Kidney epithelial cell (primary cell): ENCODE data around the genes CDADC1 and SERPINE3.

DNA sequence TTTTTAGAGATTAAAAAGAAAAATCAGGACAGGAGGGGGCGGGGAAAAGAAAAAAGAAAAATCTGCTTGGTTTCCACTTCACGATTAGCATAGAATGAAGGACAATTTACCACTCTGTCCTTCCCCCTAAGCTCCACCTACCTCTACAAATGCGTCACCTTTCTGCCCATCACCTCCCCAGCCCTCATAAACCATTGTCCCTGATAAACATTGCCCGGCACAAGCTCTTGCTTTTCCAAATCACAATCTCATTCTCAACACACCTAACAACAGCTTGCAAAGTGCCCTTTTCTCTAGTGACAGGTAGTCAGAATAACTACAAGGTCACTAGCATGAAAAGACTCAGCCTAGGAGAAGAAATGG lies 116.5 kb upstream of the FNDC3A start:
- RAMPAGE, long total RNA, result no peak
- RRBS, result no CpG with 5 or more reads among the region's 4 CpGs

DNA sequence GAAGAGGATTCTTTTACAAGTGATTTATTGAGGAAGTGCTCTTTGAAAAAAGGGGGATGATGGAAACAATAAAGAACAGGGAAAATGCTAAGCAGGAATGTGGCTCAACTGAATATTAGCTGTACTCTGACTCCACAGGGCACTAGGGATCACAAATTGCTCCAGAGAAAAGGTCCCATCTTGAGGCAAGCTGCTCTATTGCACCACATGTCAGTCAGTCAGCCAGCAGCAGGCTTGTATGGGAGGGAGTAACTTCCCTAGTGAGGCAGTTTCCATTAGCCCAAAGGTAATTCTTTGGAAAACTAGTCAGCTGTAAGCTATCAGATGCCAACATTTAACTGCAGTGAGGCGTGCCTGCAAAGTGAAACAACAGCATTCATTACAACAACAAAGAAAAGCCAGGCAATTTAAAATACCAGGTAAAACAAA lies 73.3 kb upstream of the FNDC3A start:
- RAMPAGE, long total RNA, result no peak
- RRBS, result no CpG with 5 or more reads among the region's 1 CpG

- RAMPAGE, long total RNA, result no peak
- RRBS, result no CpG with 5 or more reads among the region's 2 CpGs
Measured at GRCh38 chr13:48980089-48980657, 4.5 kb downstream of the FNDC3A start.

- RAMPAGE, long total RNA, result no peak
- RRBS, result no CpG with 5 or more reads among the region's 4 CpGs
Measured at GRCh38 chr13:49107340-49108110, 112.6 kb upstream of the MLNR start.

- RAMPAGE, long total RNA, result no peak
- RRBS, result no CpG with 5 or more reads among the region's 3 CpGs
Measured at GRCh38 chr13:49190837-49191504, 29.2 kb upstream of the MLNR start.

DNA sequence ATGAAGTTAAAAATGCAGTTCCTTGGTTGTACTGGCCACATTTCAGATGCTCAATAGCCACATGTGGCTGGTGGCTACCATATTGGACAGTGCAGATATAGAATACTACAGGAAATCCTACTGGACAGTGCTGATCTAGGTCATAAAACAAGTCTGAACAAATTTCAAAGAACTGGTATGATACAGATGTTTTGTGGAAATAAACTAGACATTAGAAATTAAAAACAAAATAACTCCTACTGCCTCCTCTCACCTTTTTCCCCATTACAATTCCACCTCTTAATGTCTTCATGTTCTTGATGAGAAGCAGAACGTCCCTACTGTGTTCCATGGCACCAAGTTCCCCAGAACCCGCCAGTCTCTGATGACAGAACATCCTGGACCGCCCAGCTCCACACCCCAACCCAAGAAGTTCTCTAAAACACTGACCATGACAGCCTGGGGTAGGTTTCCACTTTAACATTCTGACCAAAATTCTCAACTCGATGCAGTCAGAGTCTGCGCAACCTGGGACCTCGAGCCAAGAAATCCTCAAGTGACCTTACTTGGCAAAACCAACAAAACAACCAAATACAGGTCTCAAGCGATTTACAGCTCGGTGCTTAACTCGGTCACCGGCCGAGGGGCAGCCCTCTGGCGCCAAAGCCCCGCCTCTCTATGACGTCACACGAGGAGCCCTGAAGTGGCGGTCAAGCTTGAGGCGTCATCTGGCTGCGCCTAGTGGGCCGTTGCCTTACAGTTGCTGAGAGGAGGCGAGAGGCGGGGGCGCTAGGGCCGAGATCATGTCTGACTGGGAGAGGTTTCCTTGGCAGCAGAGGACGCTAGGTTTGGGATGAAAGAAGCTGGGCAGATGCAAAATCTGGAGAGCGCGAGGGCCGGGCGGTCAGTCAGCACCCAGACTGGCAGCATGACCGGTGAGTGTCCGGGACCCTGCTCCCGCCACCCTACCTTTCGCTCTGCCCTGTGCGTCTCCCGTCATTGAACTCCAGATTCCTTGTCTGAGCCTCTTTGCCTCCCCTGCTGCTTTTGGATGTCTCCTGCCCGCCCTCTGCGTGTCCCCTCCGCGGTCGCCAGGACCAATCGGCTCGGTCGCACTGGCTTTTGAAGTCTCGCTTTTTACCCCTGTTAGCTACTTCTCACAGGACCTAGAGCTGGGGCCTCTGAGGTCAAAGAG lies at the start of gene CDADC1:
TSS of gene CDADC1 (plus strand) at position 720 of the 1,174 bp plus-strand sequence.
- RAMPAGE, long total RNA, result start-site peak on the minus strand centred at position 643 of the sequence, 33 bp wide, 19 and 15 reads in 2 replicates; start-site peak on the plus strand centred at position 728 of the sequence, 29 bp wide, 62 and 95 reads in 2 replicates
- RRBS, result no CpG with 5 or more reads among the region's 43 CpGs

- RAMPAGE, long total RNA, result no peak
- RRBS, result no CpG with 5 or more reads among the region's 2 CpGs
Measured at GRCh38 chr13:49454765-49454964, 10.6 kb downstream of the SETDB2 start.

DNA sequence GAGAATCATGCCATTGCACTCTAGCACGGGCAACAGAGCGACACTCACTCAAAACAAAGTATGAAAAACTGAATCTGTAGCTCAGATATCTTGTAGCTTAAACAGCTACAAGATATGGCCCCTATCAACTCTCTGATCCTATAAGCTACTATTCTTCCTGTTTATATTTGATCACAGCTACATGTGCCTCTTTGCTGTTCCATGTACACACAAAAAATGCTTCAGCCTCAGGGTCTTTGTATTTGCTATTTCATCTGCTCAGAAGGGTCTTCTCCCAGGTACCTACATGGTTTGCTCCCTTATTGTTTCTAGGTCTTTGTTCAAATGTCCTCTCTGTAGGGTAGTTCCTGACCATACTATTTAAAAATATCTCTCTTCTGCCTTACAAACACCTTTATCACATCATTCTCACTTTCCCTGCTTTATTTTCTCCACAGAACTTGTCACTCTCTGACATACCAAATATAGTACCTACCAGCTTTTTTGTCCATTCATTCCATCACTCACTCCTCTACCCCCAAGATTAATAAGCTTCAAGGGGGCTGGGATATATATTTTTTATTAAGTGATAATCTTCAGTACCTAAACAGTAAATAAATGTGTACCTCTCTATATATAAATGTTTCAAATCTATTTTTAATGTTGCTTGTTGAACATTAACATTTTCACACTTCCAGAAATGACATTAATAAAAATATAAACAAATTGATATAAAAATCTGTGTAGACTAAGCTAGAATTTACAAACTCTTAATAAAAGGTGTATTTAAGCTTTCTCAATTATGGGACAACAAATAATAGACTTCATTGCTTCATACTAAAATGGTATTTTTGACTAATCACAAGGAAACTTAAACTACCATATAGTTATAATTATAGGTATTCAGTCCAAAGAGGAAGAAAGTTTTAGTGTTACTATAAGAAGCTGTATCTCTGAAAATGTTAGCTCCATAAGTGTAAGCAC lies 27.9 kb downstream of the KCNRG start:
- RAMPAGE, long total RNA, result no peak
- RRBS, result no CpG with 5 or more reads among the region's 2 CpGs

DNA sequence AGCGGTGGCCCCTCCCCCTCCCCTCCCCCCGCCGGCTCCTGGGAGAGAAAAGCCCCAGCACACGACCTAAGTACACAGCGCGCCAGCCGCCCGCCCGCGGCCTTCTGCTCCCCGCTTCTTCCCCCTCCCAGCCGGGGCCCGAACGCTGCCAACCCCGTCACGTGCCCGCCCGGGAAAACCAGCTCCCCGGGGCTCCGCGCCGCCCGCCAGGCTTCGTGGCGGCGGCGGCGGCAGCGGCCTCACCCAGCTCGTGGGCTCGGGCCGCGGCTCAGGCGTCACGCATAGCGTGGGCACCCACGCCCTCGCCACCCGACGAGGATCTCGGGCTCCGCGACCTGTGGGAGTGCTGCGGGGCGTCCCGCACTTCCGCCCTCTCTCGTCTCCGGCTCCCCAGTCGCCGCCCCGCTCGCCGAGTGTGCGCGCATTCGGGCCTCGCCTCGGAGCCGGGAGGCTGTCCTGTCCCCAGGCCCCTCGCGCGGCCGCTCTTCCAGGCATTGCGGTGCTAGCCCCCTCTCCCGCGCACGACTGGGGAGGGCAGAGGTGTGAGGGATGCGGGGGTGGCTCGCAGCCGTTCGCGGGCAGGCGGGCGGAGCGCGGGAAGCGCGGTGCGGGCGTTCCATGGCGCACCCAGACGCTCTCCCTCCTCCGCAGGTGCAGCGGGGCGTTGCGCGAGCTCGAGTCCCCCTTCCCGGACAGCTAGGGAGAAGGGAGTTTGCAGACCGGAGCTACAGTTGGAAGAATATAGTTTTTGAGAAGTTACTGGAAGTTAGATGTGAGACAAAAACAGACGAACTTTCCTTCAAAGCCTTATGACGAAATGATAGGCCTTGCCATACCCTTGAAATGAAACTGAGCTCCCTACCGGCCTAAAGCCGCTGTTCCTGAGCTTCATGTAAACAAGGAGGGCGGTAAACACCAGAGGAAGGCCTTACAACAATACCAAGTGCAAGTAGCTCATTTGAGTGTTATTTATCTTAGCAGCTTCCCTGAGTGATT lies 110.7 kb downstream of the KCNRG start:
- RAMPAGE, long total RNA, result no peak
- RRBS, result 1% methylated on average over 21 of the region's 96 CpGs

- RAMPAGE, long total RNA, result no peak
- RRBS, result no CpG with 5 or more reads among the region's 26 CpGs
Measured at GRCh38 chr13:50185641-50186216, 170.5 kb downstream of the KCNRG start.

DNA sequence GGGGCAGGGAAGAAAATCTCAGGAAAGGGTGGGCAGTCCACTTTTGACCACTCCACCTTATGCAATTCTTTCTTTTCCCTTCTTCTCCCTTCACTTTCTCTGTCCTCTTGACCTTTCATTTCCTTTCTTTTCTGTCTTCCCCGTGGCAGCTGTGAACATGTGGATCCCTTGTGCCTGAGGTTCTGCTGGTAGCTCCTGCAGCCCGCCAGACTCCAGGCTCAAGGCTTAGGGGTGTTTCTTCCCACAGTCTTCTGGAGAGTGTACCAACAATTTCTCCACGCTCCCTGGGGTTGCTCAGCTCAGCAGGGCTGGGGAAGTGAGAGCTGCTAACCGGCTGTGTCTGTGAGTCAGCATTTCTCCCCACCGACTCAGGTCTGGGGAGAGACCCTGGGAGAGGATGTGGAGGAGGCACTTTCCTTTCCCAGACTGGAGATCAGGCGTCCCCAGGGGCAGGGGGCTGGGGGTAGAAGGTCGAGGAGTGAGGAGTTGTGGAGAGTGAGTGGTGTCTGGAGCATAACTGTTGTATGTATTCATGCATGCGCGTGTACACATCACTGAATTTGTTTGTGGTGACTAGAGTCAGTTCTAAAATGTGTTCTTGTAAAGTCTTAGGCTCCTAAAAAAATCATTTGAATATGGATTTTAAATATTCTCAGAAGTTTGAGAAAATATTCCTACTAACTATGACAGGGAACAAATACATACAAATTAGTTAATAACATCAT lies 193.7 kb downstream of the KCNRG start:
- RAMPAGE, long total RNA, result no peak
- RRBS, result no CpG with 5 or more reads among the region's 9 CpGs

DNA sequence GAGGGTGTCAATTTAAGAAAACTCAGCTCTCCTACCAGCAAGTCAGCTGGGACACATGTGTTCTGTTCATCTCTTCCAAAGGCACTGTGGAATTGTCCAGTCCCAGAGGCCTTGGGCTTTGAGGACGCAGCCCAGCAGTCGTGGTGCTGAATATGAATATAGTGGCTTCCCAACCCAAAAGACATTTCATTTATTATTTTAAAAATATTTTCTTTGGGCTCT lies 405.8 kb downstream of the KCNRG start:
- RAMPAGE, long total RNA, result no peak
- RRBS, result no CpG with 5 or more reads among the region's 2 CpGs

DNA sequence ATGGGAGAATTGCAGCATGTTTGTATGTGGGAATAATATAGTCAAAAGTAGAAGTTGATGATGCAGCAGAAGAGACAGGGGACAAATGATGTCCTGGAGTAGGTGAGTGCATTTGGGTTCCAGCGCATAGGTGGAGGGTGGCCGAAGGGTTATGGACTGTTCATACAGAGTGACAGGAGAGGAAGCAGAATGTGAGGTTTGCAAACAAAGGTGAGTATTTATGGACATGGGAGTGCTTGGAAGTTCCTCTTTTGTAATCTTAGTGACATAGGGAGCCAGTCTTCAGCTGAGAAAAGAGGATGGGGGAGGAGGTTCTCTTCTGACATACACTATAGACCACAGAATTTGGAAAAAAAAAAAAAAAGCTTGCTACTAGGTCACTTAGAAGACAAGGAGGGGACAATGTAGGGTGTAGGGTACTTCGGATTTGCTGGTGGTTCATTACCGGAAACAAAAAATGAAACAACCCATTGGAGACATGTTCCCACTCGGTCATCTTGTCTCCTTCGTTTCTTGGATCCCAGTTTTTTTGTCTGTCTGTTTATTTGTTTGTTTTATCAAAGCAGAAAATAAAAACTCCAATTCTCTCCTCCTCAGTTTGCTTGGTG lies 331.5 kb downstream of the DLEU7 start:
- RAMPAGE, long total RNA, result no peak
- RRBS, result no CpG with 5 or more reads among the region's 6 CpGs

GRCh38 chr13:50518758-50519346 lies 324.6 kb downstream of the DLEU7 start:
- RAMPAGE, long total RNA, result no peak
- RRBS, result no CpG with 5 or more reads among the region's 10 CpGs

DNA sequence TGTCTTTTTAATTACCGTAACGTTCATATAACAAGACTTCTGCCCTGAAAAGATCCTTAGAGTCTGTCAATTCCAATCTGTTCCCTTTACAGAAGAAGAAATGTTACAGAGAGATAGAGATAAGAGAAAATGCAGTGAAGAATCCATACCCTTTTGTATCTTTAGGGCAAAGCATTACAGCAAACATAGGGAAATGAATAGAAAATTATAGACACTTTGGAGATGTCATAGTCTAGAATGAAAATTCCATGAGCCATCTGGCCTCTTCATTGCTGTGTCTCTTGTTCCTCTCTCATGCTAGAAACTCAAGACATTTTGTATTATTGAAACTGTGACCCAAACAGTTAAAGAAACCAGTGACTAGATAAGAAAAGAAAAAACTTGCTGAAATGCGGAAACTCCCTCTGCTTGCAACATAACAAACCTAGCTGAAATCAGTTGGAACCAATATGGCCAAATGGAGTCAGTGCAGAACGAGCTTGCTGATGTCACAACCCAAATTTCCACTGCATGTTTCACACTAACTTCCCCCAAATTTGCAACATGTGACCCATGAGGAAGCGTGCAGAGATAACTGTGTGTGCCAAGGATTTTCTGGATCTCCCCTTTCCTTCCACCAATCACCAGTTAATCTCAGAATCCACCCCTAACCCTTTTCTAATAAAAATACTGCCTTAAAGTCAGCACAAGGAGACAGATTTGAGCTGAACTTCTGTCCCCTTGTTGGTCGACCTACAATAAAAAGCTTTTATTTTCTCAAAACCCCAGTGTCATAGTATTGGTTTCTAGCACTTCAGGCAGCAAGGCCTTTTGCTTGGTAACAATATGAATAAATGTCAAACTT lies 208.0 kb downstream of the DLEU7 start:
- RAMPAGE, long total RNA, result no peak
- RRBS, result no CpG with 5 or more reads among the region's 6 CpGs

GRCh38 chr13:50685498-50685948 lies 158.0 kb downstream of the DLEU7 start:
- RAMPAGE, long total RNA, result no peak
- RRBS, result no CpG with 5 or more reads among the region's 4 CpGs

- RAMPAGE, long total RNA, result no peak
- RRBS, result no CpG with 5 or more reads among the region's 2 CpGs
Measured at GRCh38 chr13:50911094-50911352, 1.4 kb downstream of the RNASEH2B start.

GRCh38 chr13:50911830-50912590 lies 2.4 kb downstream of the RNASEH2B start:
- RAMPAGE, long total RNA, result no peak
- RRBS, result no CpG with 5 or more reads among the region's 6 CpGs

- RAMPAGE, long total RNA, result no peak
- RRBS, result no CpG with 5 or more reads among the region's 9 CpGs
Measured at GRCh38 chr13:51339530-51339970, at the start of gene SERPINE3. Gene SERPINE3, plus strand, starts transcription at chr13:51339691.

- RAMPAGE, long total RNA, result no peak
- RRBS, result no CpG with 5 or more reads among the region's 5 CpGs
Measured at GRCh38 chr13:51374046-51374918, 34.8 kb downstream of the SERPINE3 start.